Epithelial cell of esophagus (primary cell): ENCODE data around the genes HTR4 and IL17B.

GRCh38 chr5:148385212-148386134 is 1.7 kb downstream of the FBXO38 start:
- RRBS, result no CpG with 5 or more reads among the region's 3 CpGs

- RRBS, result no CpG with 5 or more reads among the region's 3 CpGs
These were observed 31.1 kb downstream of the FBXO38 start for GRCh38 chr5:148414894-148415290.

DNA sequence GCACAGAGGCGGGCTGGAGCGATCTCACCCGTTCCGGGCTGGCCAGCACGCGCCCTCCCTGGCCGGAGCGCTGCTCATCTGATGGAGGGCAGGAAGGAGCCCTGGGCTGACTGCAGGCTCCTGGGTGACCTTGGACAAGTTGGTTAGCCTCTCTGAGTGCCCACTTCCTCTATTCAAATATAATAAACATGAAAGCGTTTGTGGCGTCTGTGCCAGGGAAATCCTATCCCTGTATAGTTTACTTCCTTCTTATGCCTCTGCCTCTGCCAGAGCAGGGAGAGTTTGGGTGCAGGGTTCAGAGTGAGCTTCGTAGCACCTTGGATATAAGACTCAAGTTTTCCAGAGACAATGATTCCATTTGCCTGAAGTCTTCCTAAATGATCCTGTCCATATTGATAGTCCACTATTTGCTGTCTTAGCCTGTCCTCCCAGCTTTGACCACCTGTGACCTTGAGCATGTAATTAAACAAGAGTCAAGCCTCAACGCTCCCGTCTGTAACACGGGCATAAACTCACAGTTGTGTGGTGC is at the start of gene HTR4:
Gene HTR4, minus strand, starts transcription at position 80 of the 529 bp plus-strand sequence.
- RRBS, result 4% methylated on average over 4 of the region's 14 CpGs

- RRBS, result no CpG with 5 or more reads among the region's 5 CpGs
These were observed 42.9 kb upstream of the HTR4 start for GRCh38 chr5:148697138-148697777.

DNA sequence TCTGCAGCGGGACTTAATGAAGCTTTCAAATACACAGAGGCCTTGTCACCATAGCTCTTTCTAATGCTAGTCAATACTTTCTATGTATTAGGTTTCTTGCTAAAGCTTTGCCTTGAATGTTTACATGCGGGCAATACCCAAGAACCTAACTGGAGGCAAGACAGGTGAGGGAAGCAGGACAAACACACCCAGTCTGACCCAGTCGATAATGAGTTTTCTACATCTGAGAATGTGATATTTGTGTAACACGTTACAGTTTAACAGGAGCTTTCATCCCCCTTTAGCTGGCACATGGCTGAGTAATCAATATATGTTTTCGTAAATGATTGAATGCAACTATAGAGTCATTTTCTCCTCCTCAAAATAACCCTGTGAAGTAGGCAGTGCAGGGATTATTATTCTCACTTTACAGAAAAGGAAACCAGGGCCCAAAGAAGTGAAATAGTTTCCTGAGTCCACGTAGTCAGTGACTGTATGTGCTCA is 84.7 kb upstream of the HTR4 start:
- RRBS, result no CpG with 5 or more reads among the region's 6 CpGs

- RRBS, result no CpG with 5 or more reads among the region's 5 CpGs
These were observed 23.1 kb downstream of the ADRB2 start for GRCh38 chr5:148849397-148850021.

GRCh38 chr5:148855387-148856085 is 29.1 kb downstream of the ADRB2 start:
- RRBS, result no CpG with 5 or more reads among the region's 4 CpGs

- RRBS, result no CpG with 5 or more reads among the region's 11 CpGs
These were observed 97.0 kb downstream of the SH3TC2 start for GRCh38 chr5:148965813-148966261.

- RRBS, result no CpG with 5 or more reads among the region's 1 CpG
These were observed 459 bp downstream of the SH3TC2 start for GRCh38 chr5:149062244-149062962.

DNA sequence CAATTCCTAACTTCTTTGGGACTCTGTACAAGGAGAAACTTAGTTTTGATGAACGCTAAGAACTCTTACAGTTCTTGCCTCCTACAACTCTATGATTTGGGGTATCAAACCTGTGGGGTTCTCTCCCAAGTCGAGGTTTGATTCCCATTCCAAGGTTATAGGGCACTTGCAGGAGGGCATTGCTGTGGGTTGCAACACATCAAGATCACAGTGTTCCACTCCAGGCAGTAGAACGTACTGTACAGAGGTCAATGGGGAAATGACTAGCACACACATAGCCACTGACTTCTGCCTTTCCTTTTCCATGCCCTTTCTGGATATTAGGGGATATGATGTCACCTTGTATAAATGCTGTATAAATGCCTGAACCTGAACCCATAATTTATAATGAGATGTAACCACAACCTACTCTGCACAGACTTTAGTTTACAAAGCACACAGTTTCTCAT is 5.9 kb upstream of the ABLIM3 start:
- RRBS, result no CpG with 5 or more reads among the region's 3 CpGs

- RRBS, result no CpG with 5 or more reads among the region's 8 CpGs
These were observed 36.6 kb downstream of the ABLIM3 start for GRCh38 chr5:149177804-149178479.

DNA sequence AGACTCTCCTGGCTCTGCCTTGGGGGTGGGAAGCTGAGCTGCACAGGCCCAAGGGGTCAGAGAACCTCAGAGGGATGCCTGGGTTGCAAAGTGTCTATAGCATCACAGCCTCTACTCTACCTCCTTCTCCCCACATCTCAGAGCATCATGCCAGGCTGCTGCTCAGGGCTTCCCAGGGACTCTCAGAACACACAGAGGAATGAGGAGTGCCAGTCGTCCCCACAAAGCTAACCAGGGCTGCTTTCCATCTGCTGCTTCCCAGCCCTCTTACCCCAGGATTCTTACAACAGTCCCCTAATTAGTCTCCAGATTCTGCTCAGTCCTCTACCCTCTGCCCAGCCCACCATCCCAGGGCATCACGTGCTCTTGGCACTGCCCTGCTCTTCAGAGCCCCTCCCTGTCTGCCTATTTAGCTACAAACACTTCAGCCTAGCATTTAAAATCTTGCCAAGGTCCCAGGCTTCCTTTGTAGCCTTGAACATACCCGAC is 54.3 kb upstream of the AFAP1L1 start:
- RRBS, result no CpG with 5 or more reads among the region's 3 CpGs

GRCh38 chr5:149272270-149272668 is 610 bp downstream of the AFAP1L1 start:
- RRBS, result no CpG with 5 or more reads among the region's 19 CpGs

DNA sequence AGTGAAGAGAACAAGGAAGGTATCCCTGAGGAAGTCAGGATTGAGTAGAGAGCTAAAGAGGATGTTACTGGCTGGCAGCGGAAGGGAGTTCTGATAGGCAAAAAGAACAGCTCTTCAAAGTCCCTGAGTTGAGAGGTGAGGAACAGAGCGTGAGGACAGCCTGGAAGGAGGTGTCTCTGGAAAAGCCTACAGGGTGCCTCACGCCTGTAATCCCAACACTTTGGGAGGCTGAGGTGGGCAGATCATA is 19.3 kb downstream of the AFAP1L1 start:
- RRBS, result no CpG with 5 or more reads among the region's 3 CpGs

GRCh38 chr5:149379032-149380265 is at the start of gene IL17B:
TSS of gene IL17B (minus strand) at chr5:149379292.
- RRBS, result no CpG with 5 or more reads among the region's 27 CpGs

DNA sequence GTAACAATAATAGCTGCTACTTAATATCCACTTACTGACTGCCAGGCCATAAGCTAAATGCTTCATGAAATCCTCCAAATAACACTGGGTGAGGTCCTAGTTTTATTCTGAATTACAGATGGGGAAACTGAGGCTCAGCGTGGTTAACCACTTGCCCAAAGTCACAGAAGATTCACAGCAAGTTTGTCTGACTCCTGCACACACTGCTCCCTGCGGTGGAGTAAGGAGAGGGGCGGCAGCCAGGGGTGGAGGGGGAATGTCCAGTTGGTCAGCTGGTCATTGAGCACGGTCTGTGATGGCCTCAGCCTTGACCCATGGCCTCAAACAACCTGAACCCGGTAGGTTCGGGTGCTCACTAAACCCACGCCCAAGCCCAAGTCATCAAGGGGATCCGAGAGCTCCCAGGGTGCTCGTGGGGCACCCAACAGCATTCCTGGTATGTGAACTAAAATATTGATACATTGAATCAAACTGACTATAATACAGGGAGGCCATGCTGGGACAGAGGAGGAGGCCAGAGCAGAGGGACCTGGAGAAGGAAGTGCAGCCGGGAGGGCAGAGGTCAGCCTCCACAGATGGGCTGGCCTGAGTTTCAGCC is 3.4 kb upstream of the IL17B start:
- RRBS, result no CpG with 5 or more reads among the region's 10 CpGs

DNA sequence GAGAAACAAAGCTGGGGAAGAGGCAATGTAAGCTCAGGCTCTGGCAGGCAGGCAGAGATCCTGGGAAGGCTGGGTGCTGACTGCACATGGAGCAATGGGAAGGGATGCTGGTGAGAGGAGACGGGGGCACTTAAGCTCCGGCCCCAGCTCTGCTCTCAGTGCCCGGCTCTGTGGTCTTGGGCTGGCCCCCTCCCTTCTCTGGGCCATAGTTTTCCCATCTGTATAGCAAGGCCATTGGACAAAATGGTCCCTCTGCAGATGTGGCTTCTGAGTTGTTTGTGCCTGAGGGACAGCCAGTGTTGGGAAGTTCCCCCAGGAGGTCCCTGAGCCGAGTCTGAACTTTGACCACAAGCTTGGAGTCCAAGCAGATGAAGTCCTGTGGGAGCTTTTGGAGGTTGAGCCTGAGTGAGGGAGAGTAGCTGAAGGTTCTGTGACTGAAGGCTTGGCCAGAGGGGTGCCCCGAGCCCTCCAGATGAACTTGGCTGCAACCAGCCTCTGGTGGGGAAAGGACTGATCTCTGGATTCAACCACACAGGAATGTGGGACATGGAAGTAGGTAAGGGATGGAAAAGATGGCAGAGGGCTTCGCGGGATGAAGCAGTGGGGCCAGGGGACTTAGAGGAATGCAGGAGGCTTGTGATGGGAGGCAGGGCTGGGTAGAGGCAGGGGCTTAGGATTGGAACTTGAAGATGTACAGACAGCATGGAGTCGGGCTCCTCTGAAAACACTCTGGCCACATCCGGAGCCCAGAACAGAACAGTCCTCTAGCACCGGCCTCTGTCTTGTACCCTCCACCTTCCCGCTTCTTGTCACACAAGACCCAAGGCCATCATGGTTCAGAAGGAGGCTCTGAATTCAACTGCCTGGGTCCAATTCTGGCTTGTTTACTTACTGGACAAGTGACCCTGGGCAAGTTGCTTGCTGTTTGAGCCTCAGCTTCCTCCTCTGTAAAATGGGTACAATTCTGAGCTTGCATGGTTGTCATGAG is 28.7 kb upstream of the IL17B start:
- RRBS, result no CpG with 5 or more reads among the region's 11 CpGs

- RRBS, result no CpG with 5 or more reads among the region's 6 CpGs
These were observed 30.4 kb upstream of the IL17B start for GRCh38 chr5:149409312-149410077.

- RRBS, result no CpG with 5 or more reads among the region's 4 CpGs
These were observed 46.5 kb upstream of the IL17B start for GRCh38 chr5:149425513-149426129.

DNA sequence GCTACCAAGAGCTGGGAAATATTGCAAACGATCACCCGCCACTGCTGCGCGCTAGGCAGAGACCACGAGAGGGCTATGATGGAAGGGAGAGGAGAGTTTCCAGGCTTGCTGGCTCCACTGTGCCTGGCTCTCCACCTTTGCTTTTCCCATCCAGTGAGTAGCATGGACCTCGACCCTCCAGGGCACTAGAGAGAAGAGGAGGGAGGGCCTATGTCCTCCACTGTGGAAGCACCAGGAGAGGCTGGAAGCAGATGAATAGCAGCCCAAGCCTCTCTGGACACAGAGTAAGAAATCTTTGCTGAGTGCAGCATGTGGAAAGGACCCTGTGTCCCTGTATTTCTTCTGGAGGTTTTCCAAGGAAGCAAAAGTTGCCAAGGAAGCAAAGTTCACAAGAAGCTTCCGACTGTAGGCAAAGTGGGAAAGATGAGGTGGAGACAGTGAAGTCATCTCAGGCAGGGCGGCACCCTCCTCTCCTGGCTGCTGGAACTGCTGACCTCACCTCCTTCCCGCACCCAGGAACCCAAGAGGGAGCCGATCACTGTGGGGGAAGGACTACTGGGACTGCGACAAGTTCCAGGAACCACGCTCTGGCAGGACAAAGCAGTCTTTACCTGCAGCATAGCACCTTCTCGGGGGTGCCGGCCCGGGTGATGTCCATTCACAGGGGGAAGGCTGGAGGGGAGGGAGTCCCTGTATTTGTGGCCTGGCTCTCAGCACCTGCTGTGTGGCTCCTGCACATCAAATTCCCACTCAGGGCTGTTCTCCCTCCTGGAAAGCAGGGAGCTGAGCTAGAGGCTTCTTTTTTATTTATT is 79.6 kb downstream of the CSNK1A1 start:
- RRBS, result no CpG with 5 or more reads among the region's 15 CpGs